SJCRH30 (cell line): ENCODE measurements around a stretch of chr11.

DNA sequence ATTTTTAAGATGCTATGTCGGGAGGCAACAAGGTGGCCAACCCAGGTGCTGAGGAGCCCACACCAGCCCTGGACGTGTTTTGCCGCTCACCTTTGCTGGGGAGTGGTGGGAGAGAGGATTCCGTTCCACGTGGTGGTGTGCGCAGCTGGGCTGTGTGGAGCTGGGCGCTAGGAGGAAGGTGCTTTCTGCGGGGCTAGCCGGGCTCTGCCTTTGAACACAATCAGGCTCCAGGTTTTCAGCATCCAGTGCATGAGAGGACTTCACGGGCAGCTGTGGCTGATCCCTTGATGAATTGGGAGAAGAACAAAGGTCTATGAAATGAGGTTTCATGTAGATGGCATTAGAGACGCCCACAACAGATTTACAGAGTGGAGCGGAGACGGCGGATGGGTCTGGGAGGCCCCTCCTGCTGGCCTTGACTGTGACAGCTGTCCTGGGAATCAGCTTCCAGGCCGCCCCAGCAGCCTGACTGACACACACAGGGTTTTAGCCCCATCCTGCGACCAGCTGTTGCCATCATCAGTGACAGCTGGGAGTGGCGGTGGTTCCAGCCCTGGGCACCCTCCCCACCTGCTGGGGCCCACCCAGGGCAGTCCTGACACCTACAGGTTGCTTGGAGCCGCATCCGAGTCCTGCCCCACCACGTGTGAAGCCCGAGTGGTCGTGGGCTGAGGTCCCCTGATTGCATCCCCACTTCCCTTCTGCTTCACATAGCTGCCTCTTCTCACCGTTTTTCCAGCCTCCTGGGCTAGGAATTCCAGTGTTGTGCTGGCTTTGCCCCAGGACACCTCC, 64.1 kb upstream of the PPP6R3 start:
- RAMPAGE, long total RNA: no peak

GRCh38 chr11:68439283-68440290, 21.0 kb upstream of the PPP6R3 start:
- RAMPAGE, long total RNA: no peak

- RAMPAGE, long total RNA: no peak
These were observed 11.8 kb upstream of the PPP6R3 start for GRCh38 chr11:68448430-68449522.

DNA sequence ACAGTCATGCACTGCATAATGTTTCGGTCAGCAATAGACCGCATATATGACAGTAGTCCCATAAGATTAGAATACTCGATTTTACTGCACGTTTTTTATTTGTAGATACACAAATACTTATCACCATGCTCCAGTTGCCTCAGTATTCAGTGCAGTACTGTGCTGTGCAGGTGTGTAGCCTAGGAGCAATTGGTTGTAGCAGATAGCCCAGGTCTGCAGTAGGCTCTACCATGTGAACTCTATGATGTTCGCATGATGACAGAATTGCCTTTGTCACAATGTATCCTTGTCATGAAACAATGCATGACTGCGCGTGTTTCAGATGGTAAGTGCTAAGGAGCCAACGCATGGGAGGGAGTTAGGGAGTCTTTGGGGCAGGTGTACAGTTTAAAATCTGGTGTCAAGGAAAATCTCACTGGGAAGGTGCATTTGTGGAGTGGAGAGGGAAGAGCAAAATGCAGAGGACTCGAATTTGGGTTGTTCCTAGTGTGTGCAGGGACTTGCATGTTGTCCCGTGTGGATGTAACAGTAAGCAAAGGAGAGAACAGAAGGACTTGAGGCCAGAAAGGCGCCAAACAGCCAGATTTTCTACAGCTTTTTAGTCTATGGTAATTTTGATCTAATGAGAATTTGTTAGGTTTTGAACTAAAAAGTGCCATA, 104.5 kb upstream of the GAL start:
- RAMPAGE, long total RNA: no peak

- RAMPAGE, long total RNA: no peak
These were observed 102.9 kb upstream of the GAL start for GRCh38 chr11:68581456-68581809.

DNA sequence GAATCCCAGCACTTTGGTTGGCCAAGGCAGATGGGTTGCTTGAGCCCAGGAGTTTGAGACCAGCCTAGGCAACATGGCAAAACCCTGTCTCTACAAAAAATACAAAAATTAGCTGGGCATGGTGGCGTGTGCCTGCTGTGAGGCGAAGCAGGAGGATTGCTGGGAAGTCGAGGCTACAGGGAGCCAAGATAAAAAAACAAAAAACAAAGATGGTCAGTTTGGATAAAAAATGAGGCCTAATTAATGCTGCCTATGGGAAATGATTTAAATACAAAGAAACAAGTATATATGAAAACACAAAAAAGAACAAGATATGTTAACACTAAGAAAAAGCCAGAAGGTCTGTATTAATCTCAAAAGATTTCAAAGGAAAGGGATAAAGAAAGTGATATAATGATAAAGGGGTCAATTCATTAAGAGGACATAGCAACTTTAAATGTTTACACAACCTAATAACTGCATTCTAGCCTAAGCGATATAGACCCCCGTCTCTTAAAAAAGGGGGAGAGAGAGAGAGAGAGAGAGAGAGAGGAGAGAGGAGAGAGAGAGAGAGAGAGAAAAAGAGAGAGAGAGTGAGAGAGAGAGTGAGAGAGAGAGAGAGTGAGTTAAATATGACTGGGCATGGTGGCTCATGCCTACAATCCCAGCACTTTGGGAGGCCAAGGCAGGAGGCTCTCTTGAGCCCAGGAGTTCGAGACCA, 90.4 kb upstream of the GAL start:
- RAMPAGE, long total RNA: no peak

GRCh38 chr11:68601623-68602108, 82.7 kb upstream of the GAL start:
- RAMPAGE, long total RNA: no peak

- RAMPAGE, long total RNA: no peak
These were observed 23.5 kb downstream of the CPT1A start for GRCh38 chr11:68818070-68818668.

- RAMPAGE, long total RNA: no peak
These were observed 5.9 kb downstream of the CPT1A start for GRCh38 chr11:68835690-68836334.

- RAMPAGE, long total RNA: no peak
These were observed 2.3 kb downstream of the IGHMBP2 start for GRCh38 chr11:68905961-68906338.

GRCh38 chr11:68927175-68927549, 23.5 kb downstream of the IGHMBP2 start:
- RAMPAGE, long total RNA: no peak

DNA sequence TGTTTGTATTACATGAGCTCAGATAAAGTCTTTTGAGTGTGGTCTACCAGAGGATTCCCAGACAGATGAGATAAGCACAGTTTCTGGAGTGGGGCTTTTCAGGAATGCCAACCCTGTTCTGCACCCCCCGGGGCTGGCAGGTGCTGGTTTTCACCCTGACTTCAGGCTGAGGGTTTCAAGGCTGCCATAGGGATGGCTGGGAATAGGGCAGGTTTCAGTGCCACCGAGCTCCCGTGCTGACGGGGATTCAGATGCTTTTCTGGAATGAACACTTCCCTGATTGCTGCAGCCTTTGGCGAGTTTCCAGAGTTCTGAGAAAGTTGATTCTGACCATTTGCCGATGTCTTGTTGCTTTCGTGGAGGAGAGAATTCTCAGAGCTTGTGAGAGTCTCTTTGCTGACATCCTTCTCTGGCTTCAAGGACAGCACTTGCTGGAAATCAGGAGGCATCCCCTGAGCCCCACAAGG, 24.1 kb downstream of the IGHMBP2 start:
- RAMPAGE, long total RNA: no peak

DNA sequence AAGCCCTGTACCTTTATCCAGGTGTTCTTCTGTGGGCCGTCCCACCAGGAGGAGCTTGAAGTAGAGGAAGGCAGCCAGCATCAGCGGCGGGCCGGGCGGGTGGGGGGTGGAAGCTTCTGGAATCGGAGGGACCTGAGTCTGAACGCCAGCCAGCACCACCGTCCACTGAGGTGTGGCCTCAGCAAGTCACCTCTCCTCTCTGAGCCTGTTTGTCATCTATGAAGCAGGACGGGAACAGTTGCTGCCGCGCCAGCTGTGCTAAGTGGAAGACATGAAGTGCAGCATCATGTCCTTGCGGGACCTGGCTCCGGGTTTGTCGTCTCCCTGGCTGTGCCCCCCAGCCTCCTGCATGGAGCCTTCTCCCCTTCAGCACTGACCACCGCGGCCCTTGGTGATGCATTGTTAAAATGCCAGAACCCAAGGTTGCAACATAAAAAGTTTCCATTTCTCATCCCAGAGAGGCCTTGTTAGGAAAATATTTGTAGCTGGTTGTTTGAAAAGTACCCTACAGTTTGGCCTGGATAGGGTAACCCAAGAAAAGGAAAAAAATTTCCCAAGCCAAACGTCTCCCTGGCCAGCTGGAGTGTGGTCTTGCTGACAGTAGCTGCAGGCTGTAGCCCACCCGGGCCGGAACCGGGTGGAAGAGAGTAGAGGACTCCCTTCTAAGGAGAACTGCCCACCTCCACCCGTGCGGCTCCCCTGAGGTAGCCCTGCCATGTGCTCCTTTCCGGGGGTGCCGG, 38.2 kb downstream of the IGHMBP2 start:
- RAMPAGE, long total RNA: no peak

DNA sequence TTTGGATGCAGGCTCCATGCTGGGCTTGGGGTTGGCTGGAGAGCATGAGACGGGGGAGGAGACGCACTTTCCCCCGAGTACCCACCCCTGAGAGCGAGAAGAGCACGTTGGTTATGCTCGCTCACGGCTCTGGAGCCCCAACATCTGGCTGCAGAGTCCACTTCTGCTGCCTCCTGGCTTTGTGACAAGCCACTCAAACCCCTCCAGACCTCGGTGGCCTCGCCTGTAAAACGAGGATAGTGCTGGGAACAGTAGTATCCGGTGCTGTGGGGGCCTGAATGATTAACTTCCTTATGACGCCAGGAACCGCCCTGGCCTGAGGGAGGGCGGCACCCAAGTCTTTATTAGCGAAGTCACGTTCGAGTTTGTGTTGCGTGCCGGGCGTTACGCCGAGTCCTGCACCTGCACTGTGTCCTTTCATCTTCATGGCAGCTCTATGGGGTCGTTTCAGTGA, 25.6 kb downstream of the MRGPRD start:
- RAMPAGE, long total RNA: no peak

DNA sequence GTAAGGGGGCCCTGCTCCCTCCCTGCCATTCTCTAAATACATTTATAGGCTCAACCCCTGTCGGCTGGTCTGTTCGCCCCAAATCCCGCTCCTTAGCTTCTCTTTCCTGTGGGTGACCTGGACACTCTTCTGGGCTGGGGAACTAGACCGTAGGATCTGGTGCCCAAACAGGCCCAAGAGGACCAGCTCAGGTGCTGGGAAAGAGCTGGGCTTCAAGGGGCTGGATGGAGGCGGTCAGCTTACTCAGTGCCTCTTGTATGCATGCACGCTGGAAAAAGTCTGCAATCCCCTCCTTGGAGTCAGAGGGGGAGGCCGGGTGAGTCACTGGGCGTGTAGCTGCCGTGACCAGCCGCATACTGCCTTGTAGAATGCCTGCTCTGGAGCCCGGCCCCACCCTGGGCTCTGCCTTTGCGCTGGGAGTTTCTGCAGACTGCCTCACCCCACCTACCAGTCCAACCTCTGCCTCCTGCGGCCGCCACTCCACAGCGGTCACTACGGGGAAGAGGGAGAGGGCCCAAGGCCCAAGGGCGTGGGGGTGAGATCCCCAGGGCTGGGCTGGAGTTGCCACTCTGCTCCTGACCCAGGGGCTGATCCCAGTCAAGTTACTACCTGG, 4.3 kb downstream of the MRGPRF start:
- RAMPAGE, long total RNA: no peak

- RAMPAGE, long total RNA: no peak
These were observed 2.1 kb downstream of the TPCN2 start for GRCh38 chr11:69050641-69051493.

DNA sequence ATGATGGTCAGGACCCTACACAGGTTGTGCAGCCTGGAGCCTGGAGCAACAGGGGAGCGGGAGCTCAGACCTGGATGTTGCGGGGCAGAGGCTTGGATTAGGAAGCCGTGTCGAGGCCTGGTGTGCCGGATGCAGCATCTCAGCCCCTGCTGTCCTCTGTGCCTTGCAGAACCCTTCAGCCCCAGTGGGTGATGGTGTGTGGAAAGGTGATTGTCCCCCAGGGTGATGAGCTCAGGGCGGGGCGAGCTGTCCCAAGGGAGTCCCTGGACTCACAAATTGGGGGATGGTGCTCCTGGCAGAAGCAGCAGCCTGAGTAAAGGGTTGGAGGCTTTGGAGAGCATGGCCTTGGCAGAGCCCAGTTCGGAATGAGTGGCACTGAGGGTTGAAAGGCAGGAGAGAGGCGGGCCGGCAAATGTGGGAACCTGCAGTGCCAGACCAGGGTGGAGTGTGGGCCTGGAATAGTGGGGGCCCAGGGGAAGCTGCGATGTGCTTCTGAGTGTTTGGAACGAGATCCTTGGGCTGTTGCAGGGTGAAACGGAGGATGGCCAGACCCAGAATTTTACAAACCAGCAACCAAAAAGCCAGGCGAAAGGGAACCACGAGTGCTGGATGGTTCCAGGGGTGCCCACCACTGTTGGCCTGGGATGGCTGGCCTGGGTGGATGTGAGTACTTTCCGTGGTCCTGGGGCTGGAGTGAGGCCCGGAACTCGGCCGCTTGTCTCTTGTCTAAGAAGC, 2.9 kb downstream of the TPCN2 start:
- RAMPAGE, long total RNA: no peak

GRCh38 chr11:69060965-69061282, 12.2 kb downstream of the TPCN2 start:
- RAMPAGE, long total RNA: no peak

DNA sequence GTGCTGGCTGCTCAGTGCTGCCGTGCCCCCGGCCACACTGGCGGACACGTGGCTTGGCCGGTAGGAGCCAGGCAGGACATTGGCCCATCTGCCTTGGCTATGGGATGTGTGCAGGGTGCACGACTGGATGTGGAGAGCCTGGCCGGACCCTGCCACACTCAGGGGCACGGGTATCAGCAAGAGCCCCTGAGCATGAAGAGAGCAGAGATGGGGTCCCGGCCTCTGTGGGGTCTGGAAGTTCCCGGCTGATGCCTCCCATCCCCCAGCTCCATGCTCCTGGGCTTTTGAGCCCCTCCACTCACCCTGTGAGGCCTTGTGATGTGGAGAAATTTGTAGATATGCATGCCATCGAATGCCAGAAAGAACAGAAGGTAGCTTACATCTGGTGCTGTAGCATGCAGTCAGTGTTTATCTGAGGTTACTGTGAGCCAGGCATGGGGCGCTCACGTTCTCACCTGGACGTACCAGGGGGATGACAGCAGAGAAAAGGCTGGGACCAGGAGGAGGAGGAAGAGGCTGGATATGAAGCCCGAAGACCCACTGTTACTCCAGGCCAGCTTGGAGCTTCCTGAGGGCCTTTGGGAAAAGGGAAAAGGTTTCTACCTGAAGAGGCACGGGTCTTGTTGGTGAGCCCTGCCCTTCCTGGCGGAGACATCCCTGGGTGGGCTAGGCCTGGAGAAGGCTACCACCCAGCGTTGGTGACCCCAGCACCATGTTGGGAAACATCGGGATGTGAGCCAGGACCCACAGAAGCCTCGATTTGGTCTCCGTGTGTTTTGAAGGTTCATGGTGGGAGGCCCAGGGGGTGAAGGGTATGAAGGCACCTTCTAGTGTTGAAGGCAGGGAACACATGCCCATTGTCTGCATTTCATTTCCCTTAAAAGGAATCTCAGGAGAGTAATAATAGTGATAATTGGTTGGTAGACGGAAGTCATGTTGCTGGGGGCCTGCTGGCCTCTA, 47.0 kb downstream of the TPCN2 start:
- RAMPAGE, long total RNA: no peak

DNA sequence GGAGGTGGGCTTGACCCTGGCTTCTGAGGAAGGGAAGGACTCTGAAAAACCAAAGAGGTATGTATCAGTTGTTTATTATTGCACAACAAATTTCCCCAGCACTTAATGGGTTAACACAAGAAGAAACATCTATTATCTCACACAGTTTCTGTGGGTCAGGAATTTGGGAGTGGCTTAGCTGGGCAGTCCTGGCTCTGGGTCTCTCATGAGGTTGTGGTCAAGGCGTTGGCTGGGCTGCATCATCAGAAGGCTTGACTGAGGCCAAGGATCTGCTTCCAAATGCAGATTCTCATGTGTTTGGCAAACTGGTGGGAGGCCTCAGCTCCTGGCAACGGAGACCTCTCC, 17.5 kb upstream of the SMIM38 start:
- RAMPAGE, long total RNA: no peak